ENCODE data around the gene C20orf173.

GRCh38 chr20:34709895-34710622, 5.9 kb downstream of the TP53INP2 start:
- PRO-cap = bidirectional peak, plus-strand start at chr20:34710048, minus-strand start at chr20:34709970

GRCh38 chr20:34757657-34758120, 53.5 kb downstream of the TP53INP2 start:
- PRO-cap = no peak

GRCh38 chr20:35020416-35020959, 64.8 kb downstream of the MYH7B start:
- PRO-cap = no peak

DNA sequence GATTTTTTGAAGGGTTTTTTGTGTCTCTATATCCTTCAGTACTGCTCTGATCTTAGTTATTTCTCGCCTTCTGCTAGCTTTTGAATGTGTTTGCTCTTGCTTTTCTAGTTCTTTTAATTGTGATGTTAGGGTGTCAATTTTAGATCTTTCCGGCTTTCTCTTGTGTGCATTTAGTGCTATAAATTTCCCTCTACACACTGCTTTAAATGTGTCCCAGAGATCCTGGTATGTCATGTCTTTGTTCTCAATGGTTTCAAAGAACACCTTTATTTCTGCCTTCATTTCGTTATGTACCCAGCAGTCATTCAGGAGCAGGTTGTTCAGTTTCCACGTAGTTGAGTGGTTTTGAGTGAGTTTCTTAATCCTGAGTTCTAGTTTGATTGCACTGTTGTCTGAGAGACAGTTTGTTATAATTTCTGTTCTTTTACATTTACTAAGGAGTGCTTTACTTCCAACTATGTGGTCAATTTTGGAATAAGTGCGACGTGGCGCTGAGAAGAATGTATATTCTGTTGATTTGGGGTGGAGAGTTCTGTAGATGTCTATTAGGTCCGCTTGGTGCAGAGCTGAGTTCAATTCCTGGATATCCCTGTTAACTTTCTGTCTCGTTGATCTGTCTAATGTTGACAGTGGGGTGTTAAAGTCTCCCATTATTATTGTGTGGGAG, 18.2 kb downstream of the TRPC4AP start:
- PRO-cap = no peak

DNA sequence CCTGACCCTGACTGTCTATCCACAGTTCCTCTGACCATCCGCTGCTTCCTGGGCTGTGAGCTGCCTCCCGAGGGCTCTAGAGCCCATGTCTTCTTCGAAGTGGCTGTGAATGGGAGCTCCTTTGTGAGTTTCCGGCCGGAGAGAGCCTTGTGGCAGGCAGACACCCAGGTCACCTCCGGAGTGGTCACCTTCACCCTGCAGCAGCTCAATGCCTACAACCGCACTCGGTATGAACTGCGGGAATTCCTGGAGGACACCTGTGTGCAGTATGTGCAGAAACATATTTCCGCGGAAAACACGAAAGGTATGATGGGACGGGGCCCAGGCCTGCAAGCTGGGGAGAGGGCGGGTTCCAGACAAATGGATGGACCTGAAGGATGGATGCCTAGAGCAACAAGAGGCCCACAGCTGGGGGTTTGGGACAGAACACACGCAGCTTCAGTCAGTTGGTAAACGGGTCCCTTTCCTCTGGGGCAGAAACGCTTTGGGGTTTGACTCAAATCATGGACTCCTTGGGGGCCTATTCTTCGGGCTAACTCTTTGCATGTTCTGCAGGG, 4.3 kb downstream of the PROCR start:
- PRO-cap = no peak

DNA sequence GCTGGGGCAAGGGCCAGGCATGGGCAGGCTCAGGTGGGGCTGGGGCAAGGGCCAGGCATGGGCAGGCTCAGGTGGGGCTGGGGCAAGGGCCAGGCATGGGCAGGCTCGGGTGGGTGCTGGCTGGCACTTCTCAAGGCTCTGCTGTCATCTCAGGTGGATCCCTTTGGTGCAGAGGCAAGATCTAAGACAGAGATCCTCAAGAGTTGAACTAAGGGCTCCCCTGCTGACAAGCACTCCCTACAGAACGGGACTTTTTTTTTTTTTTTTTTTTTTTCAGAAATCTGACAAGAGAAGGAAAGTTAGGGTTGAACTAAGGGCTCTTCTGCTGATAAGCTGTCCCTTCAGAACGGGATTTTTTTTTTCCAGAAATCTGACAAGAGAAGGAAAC, 24.9 kb downstream of the MMP24OS start:
- PRO-cap = no peak

DNA sequence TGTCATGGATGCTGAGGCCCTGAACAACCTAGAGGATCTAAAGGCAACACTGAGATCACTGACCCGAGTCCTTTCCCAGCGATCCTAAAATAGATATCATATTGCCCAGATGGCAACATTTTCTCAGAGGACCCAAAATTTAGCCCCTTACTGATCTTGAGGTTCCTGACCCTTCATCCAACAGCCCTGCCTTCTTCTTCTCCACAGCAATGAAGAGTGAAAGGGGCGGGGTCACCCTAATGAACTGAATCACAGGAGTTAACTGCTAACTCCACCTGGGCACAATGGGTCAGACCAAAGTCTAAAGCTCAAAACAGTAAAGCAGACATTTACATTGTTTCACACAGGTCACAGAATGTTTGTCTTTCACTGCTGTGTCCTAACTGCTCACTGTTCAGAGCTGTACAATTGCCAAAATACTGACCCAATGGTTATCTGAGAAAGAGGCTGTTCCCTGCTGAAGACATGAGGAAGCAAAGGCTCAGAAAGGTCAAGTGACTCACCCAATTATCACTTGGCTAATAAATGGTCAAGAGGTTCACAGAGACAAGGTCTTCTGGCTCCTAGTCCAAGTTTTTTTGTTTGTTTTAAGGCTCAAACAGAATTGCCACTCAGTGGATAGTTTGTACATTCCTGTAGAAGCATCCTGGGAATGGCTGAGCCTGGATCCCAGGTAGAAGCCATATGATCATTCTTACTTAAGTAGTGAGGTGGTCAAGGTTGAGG, 34.9 kb upstream of the FAM83C start:
- PRO-cap = no peak

- PRO-cap = no peak
Measured at GRCh38 chr20:35497688-35498413, 31.6 kb downstream of the C20orf173 start.

DNA sequence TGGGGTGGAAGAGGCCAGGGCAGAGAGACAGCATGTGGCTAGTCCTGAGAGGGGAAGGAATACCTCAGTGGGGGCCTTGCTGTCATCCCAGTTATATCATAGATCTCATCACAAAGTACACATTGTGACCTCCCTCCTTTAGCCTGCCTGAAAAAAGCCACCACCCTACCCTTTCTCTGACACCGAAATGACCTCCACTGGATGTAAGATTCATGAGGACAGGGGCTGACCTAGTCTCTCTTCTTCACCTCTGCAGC, at the start of gene C20orf173:
Gene C20orf173 (minus strand): TSS at position 69 of the 257 bp plus-strand sequence.
- PRO-cap = no peak

DNA sequence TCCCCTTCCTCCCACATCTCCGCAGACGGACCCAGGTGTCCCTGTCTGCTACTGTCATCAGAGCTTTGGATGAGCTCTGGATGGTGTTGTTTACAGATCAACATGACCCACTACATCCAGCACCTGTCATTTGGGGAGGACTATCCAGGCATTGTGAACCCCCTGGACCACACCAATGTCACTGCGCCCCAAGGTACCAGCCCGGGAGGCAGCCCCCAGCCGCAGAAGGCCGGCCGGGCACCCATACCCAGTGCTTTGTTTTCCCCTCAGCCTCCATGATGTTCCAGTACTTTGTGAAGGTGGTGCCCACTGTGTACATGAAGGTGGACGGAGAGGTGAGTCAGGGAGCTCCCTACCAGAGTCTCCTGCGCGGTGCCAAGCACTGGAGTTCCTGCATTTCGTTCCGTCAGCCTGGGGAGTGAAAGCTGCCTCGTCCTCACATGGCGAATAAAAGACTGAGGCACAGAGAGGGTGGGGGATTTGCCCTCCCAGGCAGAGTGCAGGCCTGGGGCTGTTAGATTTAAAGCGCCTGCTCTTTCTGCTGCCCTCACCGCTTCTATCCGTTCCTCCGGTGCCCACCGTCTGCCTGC, 14.2 kb downstream of the ERGIC3 start:
- PRO-cap = no peak

- PRO-cap = no peak
Measured at GRCh38 chr20:35601008-35601362, 14.6 kb upstream of the SPAG4 start.

DNA sequence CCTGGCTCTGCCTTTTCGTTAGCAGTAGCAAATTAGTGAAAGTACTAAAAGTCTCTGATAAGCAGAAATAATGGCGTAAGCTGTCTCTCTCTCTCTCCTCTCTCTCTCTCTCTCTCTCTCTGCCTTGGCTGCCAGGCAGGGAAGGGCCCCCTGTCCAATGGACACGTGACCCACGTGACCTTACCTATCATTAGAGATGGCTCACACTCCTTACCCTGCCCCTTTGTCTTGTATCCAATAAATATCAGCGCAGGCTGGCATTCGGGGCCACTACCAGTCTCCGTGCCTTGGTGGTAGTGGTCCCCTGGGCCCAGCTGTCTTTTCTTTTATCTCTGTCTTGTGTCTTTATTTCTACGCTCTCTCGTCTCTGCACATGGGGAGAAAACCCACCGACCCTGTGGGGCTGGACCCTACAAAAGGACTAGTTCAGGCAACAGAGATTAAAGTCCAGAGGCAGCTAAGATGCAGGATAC, 11.8 kb downstream of the NFS1 start:
- PRO-cap = no peak

GRCh38 chr20:35698282-35698715, 853 bp downstream of the NFS1 start:
- PRO-cap = no peak

- PRO-cap = no peak
Measured at GRCh38 chr20:35725006-35725909, 16.8 kb downstream of the RBM39 start.

- PRO-cap = no peak
Measured at GRCh38 chr20:35742295-35742433, 104 bp upstream of the RBM39 start.

DNA sequence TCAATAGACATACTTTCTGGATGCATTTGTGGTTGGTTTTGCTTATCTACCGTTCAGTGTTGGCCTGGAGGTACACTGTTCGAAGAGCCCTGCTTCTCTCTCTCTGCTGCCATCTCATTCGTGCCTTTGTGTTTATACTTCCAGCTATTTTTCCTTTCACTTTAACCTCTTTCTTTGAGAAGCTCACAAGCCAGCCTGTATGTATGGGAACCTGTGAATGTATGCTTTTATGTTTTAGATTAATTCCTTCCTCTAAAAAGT, 83.1 kb downstream of the SCAND1 start:
- PRO-cap = no peak

GRCh38 chr20:35952250-35953454, 1.6 kb downstream of the SCAND1 start:
- PRO-cap = no peak

DNA sequence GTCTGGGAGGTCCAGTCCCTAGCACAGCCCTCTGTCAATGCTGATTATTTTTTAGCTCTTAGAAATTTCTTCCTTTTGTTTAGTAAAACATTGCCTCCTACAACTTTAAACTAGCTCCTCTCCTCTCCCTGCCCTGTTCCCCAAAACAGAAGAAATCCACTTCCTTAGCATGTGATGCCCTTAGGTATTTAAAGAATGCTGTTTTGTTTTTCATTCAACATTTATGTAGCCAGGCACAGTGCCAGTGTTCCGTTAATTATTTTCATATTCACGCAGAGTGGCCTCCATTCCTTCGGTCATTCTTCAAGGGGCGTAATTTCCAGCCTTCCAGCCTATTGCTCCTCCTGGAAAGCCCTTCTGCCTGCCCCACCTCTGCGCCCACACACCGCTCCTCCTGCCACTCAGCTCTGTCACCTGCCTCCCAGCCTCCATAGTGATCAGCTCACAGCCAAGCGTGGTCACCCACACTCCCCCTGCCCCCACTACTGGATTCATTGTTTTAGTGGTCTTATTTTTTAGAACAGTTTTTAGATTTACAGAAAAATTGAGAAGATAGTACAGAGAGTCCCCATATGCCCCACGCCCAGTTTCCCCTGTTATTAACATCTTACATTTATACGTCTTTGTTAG, 49.2 kb downstream of the CNBD2 start:
- PRO-cap = no peak

DNA sequence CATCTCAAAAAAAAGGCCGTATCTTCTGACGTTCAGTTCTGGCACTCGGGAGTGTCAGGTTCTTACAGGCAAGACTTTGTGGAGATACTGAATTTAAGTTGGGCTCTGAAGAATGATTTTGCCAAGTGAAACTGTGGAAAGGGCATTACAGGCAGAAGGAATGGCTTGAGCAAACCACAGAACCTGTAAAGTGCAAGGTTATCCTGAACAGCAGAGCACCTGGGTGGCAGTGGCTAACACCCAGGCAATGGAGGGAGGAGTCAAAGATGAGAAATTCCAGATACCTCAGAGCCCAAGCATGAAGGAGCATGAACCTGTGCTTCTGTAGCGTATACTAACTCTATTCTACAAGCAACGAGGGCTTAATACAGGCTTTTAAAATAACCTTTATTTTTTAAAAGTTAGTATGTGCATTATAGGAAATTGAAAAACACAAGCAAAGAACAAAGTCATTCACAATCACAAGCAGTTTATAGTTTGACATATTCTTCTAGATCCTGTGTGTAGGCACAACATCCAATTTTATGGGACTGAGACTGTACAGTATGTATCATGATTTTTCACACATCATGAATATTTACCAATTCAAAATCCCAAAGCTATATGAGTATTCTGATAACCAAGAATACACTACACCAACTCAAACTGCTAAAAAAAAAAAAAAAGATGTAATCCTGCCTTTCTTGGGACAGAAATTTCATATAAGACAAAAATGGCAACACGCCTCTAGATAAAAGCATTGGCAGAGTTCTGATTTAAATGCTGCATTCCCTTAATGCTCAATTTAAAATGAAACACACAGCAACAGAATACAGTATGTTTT, 77.1 kb downstream of the CNBD2 start:
- PRO-cap = no peak

GRCh38 chr20:36086576-36087212, 67.8 kb upstream of the EPB41L1 start:
- PRO-cap = no peak